HTERT-HM (cell line): ENCODE data around the genes SPESP1 and LARP6.

DNA sequence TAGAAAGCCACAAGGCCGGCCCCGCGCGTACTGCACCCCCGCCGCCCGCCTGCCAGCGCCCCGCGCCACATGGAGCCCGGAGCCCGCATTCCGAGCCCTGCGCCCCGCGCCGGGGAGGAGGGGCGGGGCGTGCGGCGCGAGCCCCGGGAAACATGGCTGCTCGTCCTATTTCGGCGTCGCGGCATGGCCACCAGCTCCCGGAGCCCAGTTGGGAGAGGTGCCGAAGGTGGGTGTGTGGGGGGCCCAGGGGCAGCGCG lies 2.7 kb downstream of the ANP32A start:
- RRBS = 1% methylated on average over 21 of the region's 32 CpGs

GRCh38 chr15:68929812-68931267 lies at the start of gene SPESP1:
TSS of gene SPESP1 (plus strand) at chr15:68930525.
- RRBS = 56% methylated on average over 18 of the region's 88 CpGs

GRCh38 chr15:69454397-69455577 lies 2.2 kb downstream of the RPLP1 start:
- RRBS = no CpG with 5 or more reads among the region's 7 CpGs

- RRBS = no CpG with 5 or more reads among the region's 20 CpGs
Measured at GRCh38 chr15:69468151-69469354, 15.9 kb downstream of the RPLP1 start.

DNA sequence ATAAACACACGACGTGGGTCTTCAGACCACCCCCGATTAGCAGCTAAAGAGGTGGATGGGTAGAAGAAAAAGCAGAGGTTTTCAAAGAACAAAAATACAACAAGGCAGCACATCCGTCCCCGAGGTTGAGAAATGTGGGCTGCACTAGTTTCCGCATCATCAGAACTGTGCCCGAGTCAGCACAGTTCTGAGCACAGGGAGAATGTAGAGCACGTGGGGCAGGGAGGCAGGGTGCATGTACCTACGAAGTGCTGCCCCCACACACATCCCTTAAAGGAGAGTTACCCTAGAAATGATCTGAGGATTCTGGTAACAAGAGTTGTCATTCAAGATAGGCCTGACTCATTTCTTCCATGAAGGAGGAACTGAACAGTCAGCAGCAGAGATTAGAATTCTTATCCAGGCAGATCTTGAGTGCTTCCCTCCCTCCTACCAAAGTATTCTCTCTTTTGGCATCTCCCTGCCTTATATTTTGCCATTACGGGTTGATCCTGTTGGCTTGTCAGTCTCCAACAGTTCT lies 121.5 kb downstream of the RPLP1 start:
- RRBS = no CpG with 5 or more reads among the region's 10 CpGs

DNA sequence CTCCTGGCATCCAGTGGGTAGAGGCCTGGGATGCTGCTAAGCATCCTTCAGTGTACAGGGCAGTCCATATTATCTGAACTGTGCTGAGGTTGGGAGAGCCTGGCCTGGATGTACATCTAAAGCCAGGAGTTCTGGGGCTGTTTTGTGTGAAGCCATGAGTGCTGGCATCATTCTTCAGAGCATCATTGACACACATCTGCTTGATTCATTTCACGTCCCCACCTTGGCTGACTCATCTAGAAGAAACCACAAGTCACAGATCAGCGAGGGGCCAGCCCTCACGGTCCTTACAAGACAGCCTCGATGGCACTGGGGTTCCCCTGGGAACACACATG lies 226.9 kb downstream of the RPLP1 start:
- RRBS = no CpG with 5 or more reads among the region's 4 CpGs

GRCh38 chr15:69755423-69756160 lies 303.0 kb downstream of the RPLP1 start:
- RRBS = no CpG with 5 or more reads among the region's 7 CpGs

DNA sequence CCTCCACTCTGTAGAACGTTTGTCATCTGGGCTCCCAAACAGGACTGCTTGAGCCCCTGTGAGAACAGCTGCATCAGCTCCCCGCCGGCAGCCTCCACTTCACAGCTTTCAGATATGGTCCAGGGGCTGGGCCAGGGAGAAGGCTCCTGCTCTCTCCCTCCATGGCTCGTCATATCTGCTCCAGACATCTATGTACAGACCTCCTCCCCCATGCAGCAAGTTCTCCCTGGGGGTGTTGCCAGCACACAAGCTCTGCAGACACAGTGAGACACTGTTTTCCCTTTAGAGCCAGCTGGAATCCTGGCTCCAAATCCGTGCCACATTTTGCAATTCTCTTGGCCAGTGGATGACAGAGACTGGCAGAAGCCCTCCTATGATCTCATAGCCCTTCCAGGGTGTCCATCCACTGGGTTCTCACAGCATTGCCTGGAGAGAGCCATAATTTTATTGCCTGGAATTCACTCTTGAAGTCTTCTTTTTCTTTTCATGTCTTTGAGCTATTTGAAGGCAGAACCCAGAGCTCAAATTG lies 203.9 kb downstream of the TLE3 start:
- RRBS = no CpG with 5 or more reads among the region's 5 CpGs

DNA sequence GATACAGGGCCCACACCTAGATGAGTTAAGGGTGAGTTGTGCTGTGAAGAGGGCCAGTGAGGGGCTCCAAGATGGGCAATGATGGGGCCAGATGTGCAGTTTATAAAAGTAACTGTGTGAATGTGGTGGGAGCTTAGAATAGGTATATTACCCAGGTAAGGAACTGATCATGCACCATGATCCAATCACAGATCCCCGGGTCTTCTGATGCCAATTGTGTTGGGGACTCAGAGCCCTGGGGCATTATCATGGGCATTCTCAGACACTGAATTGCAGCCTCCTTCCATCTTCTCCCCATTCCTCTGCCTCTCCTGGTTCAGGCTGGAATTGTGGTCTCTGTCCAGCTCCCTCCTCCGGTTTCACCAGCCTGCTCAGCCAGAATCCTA lies 53.7 kb downstream of the TLE3 start:
- RRBS = no CpG with 5 or more reads among the region's 2 CpGs

GRCh38 chr15:70099691-70100023 lies 1.9 kb upstream of the TLE3 start:
- RRBS = no CpG with 5 or more reads among the region's 14 CpGs

DNA sequence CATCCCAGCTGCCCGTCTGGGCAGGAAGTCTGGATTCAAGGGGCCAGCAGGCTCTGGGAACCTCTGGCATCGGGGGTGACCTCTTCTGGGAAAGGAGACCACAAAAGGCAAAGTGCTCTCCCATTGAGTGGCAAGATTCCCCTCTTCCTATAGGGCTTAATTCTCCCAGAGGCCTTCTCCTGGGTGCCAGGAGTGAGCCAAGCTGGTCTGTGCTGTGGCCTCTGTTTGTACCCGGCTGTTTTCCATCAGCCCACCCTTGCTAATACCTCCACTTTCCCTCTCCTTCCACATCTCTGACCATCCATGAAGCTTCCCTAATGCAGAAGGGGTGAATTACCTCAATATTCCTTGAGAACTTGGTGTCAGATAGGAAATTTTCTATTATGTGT lies 242.5 kb upstream of the TLE3 start:
- RRBS = no CpG with 5 or more reads among the region's 3 CpGs

DNA sequence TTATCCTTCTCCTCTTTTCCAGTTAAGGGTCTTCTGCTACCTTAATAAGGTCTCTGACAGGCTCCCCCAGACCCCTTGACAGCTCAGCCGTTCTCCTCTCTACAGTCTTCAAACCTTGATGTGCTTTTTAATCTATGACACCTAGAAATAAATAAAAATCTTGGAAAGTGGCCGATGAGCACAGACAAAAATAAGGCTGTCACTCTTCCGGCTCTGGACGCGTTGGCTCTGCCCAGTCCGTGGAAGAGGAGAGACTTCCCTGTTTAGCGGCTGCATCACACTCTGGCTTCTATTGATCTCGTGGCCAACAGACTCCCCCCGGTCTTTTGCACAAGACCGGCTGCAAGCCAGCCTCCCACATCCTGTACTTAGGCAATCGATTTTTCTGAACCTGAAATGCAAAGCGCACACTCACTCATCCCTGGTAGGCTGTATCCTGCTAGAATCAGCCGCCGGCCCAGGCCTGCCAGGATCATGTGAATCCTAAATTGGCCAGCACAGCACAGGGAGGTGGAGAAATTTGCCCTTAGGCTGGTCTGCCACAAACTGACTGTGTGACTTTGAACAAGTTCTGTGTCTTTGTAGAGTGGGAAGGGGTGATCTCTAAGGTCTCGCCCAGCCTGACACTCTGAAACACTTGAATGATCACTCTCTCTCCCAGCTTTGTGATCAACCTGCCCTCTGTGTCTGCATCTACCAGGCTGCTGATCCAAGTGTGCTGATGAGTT lies 251.3 kb upstream of the TLE3 start:
- RRBS = 22% methylated on average over 8 of the region's 15 CpGs

GRCh38 chr15:70684127-70684624 lies 79.2 kb downstream of the UACA start:
- RRBS = no CpG with 5 or more reads among the region's 3 CpGs

DNA sequence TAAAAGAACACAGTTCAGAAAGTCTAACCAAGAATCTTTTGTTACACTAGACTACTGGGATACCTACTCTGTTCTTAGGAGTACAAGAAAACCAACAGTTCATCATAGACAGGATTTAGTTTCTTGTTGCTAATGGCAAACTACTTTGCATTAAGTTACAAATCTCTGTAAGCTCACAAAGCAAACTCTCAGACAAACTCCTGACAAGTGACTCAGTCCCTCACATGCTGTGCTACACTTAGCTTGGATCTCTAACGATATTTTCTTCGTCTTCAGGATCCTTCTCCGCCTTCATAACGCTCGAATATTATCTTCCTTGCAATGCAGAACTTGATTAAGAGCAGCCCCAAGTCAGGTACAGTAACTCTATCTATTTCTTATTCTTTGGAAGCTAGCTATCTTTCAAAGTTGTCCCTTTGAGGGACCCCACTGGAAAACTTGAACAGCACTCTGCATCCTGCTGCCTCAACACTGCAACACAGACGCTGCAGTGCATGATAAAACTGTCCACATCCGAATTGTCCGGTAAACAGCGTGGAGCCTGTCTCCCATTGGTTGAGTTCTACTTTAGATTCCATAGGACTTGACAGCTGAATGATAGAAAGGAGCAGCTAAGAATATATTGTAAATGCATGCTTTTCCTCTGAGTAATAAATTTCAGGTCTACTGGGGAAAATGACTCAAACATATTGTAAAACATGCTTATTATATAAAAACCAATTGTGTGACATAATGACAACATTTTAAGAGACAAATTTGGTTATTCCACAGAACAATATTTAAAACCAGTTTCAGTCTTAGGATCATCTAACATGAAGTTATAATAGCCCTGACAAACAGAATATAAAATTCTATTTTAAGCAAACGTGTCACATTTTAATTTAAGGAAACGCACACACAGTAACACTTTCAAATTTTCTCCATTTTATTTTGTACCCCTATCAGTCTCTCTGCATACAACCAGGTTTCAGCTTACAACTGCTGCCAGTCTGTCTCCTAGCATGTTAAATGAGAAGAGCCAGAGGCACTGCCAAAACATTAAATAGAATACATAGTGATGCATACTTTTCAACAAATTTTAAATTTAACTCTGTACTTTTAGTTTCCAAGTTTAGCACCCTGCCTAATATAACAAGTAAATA lies 61.2 kb downstream of the UACA start:
- RRBS = no CpG with 5 or more reads among the region's 11 CpGs

DNA sequence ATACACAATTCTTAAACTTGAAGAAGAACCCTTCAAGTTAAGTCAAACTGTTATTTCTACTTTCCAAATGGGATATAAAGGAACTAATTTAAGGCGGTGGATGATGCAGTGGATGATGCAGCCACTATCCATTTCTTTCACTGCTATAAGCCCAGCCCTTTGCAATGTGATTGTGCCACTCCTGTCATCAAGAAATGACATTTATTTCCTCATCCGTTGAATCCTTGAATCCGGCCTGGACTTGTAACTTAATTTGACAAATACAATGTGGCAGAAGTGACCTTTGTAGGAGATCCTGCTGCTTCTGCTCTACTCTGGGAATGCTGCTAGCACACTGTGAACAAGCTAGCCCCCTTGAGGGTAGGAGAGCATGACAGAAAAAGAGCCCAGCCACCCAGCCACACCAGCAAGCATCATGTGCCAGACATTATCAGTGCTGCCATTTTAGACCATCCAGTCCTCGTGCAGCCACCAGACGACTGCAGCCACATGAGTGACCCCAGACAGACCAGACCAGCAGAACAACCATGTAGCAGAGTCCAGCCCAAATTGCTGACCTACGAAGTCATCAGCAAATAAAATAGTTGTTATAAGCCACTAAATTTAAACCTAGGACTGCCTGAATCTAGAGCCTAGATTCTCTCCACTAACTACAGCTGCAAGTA lies 47.4 kb downstream of the UACA start:
- RRBS = no CpG with 5 or more reads among the region's 6 CpGs

- RRBS = no CpG with 5 or more reads among the region's 2 CpGs
Measured at GRCh38 chr15:70775229-70775731, 11.9 kb upstream of the UACA start.

DNA sequence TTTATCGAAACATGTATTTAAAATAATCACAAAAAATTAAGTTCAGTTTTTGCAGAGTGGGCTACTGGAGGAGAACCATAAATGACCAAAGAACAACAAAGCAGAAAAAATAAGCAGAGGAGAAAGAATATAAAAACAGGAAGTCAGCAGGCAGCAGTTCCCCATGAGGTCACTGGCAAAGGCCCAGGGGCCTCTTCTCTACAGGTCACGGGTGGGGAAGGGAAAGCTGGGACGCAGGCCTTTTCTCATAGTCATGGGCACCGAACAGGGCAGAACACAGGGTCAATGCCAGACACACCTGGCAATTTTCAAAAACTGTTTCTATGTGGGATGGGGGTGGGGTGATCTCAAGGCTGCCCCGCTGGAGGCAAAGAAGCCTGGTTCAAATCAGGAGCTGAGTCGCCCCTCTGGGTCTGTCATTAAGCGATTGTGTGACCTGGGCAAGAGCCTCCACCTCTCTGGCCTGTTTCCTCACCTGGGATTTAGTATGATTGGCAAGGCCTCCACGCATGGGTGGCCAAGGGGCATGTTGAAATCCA lies 43.7 kb upstream of the UACA start:
- RRBS = no CpG with 5 or more reads among the region's 8 CpGs

- RRBS = under 1% methylated on average over 42 of the region's 73 CpGs
Measured at GRCh38 chr15:70853716-70854227, at the start of gene LARP6. TSS of gene LARP6 (minus strand) at chr15:70854157.

DNA sequence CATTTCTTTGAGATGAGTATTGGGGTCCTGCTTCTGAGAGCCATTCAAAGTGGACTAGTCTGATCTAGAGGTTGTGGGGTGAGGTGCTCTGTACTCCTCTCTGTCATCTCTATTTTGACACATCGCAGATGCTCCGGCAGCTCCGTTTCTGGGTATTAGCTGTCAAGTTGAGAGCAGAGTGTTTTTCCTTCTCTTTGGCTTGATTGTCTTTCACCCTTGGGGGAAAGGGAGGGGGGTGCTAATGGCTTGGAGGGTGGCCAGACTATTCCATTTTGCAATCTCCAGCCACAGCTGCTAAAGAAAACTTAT lies 13.8 kb upstream of the LARP6 start:
- RRBS = no CpG with 5 or more reads among the region's 3 CpGs